Neural progenitor cell (in vitro differentiated cells): ENCODE measurements around the genes CTSH, MTHFS and FAH.

- RAMPAGE, long total RNA = no peak
These were observed 31.1 kb downstream of the ADAMTS7 start for GRCh38 chr15:78780175-78780533.

- RAMPAGE, long total RNA = no peak
These were observed 901 bp downstream of the ADAMTS7 start for GRCh38 chr15:78810033-78811092.

DNA sequence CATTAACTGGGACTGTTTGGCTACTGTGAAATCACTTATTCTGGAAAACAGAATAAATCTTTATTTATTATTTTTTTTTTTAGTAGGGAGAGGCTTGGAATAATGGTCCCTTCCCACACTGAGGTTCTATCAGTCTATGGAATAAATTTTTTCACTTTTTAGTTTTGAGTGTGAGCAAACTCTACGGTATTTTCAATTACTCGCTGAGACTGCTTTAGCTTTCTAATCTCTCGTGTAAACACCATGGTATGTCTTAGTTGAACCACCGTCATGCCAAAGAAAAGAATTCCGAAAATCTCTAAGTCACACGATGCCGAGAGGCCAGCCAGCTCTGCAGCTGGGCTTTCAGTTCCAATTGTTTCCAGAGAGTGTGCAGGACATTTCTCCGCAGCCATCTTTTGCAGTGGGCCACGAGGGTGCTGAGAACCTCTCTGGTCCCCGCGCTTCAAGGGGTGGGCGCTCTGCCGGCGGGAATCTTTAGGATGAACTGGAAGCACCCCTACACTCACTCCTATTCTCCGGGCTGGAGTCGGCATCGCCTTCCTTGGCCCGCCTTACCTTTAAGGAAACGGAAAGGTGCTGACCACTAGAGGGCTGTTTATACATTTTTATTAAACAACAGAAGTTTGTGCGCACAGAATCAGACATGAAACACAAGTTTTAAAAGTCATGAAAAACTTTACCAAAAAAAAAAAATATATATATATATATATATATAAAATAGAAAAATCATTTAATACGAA, 12.8 kb upstream of the MORF4L1 start:
- RAMPAGE, long total RNA = no peak

DNA sequence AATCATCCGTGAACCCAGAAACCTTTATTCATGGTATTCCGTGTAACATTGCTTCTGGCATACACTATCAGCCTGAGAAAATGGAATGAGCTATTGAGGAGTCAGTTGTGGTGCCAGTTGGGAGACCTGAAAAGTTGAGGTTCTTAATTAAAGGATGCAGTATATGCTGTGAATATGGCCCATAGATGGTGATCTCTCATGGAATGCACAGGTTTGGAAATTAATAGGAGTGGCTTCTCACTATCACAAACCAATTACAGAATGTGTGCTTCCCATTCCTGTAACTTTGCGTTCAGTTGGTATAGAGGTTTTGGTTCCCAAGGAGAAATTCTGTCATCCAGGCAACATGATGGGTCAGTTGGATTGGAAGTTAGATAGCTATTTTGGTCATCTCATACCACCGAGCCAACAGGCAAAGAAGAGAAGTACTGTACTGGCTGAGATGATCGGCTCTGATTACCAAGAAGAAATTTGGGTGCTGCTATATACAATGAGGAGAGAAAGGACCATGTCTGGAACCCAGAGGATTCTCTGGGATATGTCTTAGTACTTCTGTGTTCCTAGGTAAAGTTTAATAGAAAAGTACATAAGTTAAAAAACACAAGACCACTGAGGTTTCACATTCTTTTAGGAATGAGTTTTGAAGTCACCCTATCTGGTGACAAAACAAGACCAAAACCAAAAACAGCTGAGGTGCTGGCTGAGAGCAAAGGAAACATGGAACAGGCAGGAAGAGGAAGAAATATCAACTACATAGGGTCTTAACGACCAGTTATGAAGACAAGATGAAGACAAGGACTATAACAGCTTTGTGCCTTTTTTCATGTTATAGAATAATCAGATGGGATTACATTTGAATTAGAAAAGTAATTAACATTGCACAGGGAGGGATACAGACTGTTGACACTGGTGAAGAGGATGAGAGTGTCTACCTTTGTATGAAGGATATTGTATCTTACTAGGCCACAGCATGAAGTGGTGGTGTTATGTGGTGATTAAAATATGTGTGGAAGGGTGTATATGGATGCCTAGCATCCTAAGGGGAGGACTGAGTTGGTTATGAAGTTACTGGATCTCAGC, 34.3 kb downstream of the MORF4L1 start:
- RAMPAGE, long total RNA = no peak

- RAMPAGE, long total RNA = no peak
These were observed 32.3 kb downstream of the CTSH start for GRCh38 chr15:78912451-78913131.

- RAMPAGE, long total RNA = no peak
These were observed 30.5 kb downstream of the CTSH start for GRCh38 chr15:78914139-78914899.

DNA sequence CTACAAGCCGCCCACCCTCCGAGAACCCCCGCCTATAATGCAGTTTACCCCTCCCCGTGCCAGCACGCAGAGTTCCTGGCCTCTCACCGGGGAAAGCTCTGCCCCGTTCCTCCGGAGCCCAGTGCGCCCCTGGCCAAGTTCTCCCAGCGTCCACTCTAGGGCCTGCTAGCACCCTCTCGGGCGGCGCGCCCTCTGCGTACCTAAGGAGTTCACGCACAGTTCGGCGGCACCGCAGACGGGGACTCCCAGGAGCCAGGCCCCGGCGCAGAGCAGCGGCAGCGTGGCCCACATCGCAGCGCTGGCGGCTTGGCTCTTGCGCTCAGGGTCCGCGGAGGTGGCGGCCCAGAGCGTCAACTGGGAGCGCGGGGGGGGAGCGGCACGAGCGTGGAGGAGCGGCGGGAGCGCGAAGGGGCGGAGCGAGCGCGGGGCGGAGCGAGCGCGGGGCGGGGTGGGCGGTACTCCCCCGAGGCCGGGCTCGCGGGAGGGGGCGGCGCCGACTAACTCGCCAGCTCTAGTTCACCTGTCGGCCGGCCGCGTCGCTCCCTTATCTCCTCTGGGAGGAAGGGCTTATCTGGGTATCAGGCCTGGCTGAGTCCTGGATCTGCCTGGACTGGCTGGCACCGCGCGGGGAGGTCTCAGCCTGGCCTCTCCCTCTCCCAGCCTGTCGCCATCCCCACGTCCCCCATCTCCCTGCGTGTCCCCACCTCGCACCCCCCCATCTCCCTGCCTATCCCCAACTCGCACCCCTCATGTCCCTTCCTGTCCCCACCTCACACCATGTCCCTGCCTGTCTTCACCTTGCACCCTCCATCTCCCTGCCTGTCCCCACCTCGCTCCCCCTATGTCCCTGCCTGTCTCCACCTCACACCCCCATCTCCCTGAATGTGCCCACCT, at the start of gene CTSH:
CTSH (minus strand) TSS at position 356 of the 894 bp plus-strand sequence.
- RAMPAGE, long total RNA = no peak

DNA sequence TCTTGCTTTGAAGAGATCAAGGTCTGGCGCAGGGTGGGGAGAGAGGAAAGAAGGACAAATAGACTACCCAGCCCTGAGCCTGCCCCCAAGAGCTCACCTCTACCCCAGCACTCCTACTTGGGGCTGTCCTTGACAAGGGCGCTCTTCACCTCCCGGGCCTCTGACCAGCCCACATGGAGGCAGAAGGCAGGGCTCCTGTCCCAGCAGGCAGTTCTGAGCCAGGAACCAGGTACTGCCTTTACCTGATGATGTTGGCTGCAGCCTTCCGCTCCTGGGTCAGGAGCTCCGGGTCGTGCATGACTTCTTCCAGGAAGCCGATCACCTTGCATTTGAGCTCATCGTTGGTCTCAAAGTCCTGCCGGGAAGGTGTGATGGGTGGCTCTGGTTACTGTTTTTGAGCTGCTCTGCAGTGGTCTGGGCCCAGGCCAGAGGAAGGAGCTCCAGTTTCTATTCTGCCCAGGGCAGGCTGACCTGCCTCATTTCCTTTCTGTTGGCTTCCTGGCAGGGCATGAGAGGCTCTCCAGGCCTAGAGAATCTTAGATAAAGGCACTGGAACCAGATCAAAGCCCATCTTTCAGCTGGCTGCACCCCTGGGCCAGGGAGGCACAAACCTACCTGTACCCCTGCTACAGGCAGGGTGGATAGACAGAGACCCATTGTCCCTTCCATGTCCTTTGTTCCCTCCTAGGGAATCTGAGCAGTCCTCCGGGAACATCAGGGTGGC, 53.2 kb upstream of the CTSH start:
- RAMPAGE, long total RNA = no peak

- RAMPAGE, long total RNA = no peak
These were observed 53.7 kb downstream of the RASGRF1 start for GRCh38 chr15:79036883-79037263.

DNA sequence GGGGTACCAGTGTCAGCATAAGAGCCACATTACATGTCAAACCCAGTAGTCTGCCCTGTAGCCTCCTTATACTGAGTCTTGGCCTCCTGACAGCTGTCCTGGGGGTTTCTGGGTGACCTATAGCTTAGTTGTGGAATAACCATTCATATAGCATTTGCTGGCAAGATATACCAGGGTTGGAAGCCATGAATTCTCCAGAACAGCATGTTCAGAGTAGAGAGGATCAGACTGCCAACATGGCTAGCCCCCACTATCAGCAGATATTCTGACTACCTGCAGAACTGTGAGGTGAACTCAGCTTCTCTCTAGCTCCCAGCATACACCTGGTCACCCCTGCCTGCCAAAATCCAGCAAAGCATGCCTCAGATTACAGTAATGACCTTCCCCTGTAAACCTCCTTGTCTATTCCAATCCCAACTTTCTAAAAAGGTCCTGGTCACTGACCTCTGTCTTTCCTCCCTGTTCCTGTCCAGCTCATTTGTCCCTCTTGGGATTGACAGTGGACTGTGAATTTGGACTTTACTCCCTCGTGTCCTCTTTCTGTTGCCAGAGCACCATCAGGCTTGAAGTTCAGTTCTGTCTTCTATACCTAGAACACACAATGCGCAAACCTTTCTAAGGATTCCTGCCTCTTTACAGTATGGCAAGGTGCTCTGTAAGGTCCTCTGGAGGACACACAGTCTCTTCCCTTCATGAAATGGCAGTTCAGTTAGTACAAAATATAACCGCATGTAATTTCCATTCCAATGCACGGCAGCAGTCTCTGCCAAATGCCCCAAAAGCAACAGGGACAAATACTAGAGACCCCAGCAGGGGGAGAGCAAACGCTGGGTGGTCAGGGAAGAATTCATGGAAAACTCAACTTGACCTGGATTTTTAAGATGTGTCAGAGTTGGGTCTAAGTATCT, 50.3 kb downstream of the MTHFS start:
- RAMPAGE, long total RNA = no peak

DNA sequence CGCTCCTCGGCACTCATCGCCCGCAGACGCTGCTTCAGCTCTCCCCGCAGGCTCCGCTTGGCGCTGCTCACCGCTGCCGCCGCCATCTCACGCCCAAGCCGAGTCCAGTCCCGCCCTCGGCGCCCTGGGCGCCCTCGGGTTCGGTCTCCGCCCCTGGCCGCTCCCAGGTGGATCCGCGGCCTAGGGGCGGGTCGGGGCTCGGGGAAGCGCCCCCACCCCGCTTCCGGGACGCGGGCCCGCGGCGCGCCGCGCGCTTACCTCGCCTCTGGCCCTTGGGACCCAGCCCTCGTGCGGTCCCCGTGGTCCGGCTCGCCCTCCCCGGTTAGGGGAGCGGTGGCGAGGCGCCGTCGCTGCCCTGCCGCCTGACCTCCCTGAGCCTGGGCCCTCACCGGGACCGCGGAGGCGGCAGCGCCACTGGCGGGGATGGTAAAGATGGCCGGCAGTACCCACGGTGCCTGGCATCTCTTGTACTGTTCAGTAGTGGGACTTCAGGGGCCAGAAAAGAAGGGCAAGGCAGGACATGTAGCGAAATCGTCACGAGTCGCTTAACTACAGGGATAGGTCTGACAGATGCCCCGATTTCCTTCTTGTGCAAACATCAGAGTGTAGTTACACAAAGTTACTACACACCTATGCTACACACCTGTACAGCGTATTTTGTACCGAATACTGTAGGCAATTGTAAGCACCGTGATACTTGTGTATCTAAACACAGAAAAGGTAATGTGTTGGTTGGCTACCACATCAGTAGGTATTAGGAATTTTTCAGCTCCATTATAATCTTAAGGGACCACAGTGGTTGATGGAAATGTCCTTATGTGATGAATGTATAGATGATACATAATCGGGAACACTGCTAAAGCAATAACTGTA, at the start of gene MTHFS:
MTHFS (minus strand) TSS at position 112 of the 873 bp plus-strand sequence.
- RAMPAGE, long total RNA = no peak

- RAMPAGE, long total RNA = no peak
These were observed 22.5 kb upstream of the MTHFS start for GRCh38 chr15:79918809-79920202.

- RAMPAGE, long total RNA = no peak
These were observed 7.9 kb upstream of the BCL2A1 start for GRCh38 chr15:79978712-79979481.

DNA sequence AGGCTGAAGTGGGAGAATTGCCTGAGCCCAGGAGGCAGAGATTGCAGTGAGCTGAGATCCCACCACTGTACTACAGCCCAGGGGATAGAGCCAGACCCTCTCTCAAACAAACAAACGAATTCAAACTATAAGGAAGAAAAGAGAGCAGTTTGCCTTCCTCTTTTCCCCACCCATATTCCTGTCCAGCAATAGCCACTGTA, 18.4 kb upstream of the ZFAND6 start:
- RAMPAGE, long total RNA = no peak

GRCh38 chr15:80058805-80059056, 745 bp upstream of the ZFAND6 start:
- RAMPAGE, long total RNA = no peak

DNA sequence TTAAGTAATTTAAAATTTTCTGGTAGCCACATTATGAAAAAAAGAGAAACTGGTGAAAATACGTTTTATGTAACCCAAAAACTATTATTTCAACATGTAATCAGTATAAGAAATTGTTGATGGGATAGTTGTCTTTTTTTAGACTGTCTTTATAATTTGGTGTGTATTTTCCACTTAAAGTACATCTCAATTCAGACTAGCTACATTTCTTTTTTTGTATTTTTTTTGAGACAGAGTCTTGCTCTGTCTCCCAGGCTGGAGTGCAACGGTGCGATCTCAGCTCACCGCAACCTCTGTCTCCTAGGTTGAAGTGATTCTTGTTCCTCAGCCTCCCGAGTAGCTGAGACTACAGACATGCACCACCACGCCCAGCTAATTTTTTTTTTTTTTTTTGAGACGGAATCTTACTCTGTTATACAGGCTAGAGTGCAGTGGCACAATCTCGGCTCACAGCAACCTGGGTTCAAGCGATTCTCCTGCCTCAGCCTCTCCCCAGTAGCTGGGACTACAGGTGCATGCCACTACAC, 3.8 kb downstream of the ZFAND6 start:
- RAMPAGE, long total RNA = no peak

DNA sequence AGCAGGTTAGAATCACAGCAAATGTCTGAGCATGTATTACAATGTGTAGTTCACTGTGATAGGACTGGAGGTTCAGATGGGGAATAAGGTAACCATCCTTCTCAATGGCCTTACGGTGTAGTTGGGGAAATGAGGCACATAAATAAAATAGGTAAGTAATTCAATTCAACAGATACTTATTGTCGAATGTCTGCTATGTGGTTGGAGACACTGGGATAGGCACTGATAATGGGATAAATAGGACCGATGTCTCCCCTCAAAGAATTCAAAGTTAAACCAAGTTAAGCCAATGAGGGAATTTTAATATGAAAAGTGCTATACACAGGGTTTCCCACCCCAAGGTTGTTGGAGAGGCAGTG, 23.4 kb upstream of the FAH start:
- RAMPAGE, long total RNA = no peak

- RAMPAGE, long total RNA = no peak
These were observed at the start of gene FAH for GRCh38 chr15:80152160-80153311. Gene FAH (plus strand): TSS chr15:80152999.

- RAMPAGE, long total RNA = no peak
These were observed 603 bp downstream of the FAH start for GRCh38 chr15:80153312-80153892.

GRCh38 chr15:80480744-80481278, 76.6 kb downstream of the ARNT2 start:
- RAMPAGE, long total RNA = no peak